GM23248 (cell line): ENCODE measurements around the genes INAFM1, DHX34, KPTN and ZNF541.

DNA sequence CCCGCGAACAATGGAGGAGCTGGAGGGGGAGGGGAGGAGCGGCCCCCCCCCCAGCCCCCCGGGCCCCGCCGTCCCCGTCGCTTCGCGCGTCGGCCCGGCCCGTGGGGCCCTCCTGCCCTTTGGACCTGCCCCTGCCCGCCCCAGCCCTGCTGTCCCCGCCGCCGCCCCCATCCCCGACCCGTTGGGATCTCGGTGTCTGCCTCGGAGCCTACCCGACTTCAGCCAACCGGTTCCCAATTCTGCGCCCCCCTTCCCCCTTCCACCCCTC, 439 bp downstream of the ARHGAP35 start:
- RAMPAGE, long total RNA = no peak

DNA sequence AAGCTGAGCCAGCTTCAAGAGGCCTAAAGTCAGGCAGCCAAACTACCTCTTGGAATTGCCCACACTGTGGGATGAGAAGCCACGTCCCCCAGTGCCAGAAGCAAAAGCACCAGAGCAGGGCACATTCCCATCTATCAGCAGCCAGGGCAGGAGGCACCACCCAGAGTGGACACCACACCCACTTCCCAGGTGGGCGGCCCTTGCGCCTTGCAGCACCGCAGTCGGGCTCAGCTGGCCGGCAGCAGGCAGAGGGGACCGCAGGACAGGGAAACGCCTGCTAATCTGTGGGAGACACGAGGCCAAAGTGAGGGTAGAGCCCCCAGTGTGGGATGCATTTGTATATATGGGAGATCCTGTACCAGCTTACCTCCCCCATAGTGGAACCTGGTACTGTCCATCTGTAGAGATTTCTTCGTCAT, 31.1 kb upstream of the NPAS1 start:
- RAMPAGE, long total RNA = no peak

DNA sequence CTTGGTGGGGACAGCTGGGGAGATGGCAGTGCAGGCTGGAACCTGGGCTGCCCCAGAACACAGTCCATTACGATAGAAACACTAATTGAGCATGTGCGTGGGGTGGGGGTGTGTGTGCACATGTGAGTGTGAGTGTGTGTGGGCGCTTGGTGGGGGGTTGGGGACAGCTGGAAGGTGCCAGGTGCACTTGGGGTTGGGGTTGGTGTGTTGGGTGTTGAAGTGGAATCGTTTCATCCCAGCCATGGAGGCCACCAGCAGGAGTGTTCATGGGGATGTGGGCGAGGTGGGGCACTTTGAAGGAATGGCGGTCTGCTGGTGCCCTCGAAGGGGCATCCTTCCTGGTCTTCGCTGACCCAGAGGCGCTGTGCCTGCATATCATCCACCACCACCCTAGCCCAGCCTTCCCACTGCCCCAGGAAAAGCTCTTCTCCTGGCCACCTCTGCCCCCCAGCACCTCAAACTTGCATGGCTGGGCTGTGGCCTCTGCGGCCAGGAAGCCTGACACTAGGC, 18.0 kb upstream of the NPAS1 start:
- RAMPAGE, long total RNA = no peak

GRCh38 chr19:47079379-47079693, 30.9 kb upstream of the TMEM160 start:
- RAMPAGE, long total RNA = no peak

DNA sequence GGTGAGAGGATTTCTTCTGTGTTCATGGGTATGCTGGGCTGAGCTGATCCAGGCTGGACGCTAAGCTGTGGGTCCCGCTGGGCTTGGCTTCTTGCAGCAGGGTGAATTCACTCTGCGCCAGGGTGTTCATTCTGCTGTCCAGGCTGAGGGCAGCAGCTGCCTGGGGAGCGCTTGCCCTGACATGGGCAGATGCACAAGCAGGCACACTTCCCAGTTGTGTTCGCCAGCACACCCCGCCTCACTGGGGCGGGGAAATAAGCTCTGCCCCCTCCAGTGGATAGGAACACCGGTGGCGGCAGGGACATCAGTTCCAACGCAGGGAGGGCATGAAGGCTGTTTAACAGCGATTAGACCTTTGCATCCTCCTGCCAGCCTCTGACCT, 7.3 kb upstream of the INAFM1 start:
- RAMPAGE, long total RNA = no peak

- RAMPAGE, long total RNA = no peak
Observed at GRCh38 chr19:47274281-47274794, 347 bp upstream of the INAFM1 start.

GRCh38 chr19:47274795-47275115, at the start of gene INAFM1:
Gene INAFM1, plus strand, starts transcription at chr19:47274885.
- RAMPAGE, long total RNA = no peak

- RAMPAGE, long total RNA = no peak
Observed at GRCh38 chr19:47317236-47317723, 7.6 kb downstream of the C5AR1 start.

DNA sequence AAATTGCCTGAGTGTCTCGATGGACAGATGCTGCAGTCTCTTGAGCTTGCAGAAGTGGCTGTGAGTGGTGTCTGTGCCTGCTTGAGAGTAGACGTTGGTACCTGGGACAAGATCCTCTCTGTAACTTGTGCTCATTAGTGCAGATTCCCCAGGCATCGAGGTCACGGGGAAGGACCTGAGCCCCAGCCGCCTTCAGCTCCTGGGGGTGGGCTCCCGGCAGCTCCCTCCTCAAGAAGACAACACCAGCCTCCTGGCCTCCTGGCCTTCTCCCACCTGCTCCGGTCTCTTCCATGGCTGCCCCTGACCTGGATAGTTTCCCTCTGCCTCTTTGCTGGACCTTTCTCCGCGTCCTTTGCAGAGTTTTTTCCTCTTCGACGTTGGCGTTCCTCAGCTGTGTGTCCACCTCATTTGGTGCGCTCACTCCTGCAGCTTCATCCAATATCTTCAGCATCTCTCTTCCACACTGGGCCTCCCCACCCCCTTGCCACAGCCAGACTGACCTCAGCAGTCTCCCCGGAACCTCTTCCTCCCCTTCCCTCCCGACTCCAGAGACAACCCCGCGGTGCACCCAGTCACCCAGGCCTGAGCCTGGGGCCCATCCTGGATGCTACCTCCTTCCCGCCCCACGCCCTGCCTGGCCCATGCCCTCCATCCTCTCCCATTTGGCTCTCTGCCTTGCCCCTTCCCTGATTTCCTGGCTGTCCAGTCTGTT, 8.3 kb upstream of the C5AR2 start:
- RAMPAGE, long total RNA = no peak

GRCh38 chr19:47349151-47350290, at the start of gene DHX34:
Gene DHX34, plus strand, starts transcription at chr19:47349315.
- RAMPAGE, long total RNA = start-site peak on the plus strand at chr19:47349315-47349345, 38 and 53 reads in 2 replicates

GRCh38 chr19:47483446-47484562, at the start of gene KPTN:
Gene KPTN, minus strand, starts transcription at chr19:47484219.
- RAMPAGE, long total RNA = start-site peak on the plus strand at chr19:47484265-47484354, 23 and 5 reads in 2 replicates

DNA sequence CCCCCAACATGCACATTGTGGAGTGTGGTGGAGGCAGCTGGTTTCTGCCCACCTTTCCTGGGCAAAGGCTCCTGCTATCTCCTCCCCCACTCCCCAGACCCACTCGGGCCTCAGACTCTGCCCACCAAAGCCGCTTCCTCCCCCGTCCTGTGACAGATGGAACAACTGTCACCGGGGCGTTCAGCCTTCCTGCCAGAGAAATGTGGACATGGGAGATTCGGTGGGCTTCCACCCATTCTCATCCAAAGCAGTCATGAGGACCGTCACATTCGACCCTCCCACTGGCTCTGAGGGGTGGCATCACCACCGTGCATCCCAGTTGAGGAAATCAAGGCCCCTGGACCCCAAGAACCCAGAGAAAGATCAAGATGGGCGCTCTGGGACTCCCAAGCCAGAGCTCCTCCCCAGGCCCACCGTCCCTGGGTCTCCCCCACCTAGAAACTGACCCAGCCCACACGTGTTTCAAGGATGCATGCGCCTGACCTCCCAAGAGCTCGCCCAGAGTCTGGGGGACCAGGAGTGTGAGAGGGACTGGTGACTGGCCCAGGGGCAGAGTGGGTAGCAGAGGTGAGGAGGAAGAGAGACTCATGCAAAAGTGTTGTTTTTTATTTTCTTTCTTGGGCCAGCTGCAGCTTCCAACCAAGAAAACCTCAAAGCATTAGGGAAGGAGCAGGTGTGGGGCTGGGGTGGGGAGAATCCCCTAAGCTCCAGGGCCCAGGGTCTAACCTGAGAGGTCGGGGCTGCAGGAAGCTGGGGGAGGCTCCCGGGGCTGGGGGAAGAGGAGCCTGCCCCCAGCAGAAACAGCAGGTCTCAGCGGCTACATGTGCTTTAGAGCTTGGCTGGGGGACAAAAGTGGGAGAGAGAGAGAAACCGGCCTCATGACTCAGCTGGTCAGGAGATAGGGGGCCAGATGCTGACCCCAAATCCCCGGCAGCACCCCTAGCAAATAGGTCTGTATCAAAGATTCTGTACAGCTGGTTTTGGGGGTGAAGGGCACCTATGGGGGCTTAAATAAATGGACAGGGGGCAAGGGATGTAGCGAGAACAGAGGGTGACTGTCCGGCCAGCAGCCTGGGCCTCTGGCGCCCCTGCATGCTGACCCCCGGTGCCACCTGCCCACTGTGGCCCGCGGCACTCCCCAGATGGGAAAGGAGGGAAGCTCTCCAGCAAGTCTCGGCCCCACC, 3.4 kb upstream of the KPTN start:
- RAMPAGE, long total RNA = no peak

DNA sequence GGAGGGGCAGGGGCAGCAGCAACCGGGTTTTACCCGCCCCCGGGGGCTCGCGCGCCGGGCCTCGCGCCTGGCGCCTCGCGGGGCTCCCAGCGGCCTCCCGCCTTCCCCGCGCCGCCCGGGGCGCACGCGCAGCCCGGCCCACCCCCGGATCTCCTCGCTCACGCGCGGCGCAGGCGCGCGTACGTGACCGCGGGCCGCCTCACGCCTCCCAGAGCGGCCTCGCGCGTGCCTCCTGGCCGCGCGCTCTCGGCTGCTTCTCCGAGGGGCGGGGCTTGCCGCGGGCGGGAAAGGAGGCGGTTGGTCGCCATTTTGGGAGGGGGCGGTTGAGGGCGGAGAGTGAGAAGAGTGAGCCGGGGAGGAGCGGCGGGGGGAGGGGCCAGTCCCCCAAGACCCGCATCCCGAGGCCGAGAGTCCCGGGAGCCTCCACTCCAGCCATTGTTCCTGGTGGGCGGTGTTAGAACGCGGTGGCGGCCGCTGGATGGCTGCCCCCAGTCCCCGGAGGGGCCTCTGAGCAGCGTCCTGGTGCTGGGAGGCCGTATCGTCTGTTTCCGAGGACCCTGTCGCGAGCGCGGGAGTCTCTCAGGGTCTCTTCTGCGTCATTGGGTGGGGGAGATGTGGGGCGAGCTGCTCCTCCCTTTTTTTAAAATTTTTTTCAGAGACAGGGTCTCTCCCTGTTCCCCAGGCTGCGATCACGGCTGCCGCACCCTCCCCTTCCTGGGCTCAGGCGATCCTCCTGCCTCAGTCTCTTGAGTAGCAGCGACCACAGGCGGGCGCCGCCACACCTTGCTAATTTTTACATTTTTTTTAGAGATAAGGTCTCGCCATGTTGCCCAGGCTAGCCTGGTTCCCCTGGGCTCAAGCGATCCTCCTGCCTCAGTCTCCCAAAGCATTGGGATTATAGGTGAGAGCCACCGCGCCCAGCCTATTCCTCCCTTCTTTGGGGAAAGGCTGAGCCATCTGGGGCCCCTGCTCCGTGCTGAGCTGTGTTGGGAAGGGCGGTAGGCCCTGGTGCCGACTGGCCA, at the start of gene ZNF541:
ZNF541 (minus strand) TSS at position 99 of the 1,022 bp plus-strand sequence.
- RAMPAGE, long total RNA = no peak

- RAMPAGE, long total RNA = no peak
Observed at GRCh38 chr19:47600510-47601172, 8.3 kb upstream of the BICRA start.

- RAMPAGE, long total RNA = no peak
Observed at GRCh38 chr19:47729856-47730580, 15.3 kb upstream of the NOP53 start.

DNA sequence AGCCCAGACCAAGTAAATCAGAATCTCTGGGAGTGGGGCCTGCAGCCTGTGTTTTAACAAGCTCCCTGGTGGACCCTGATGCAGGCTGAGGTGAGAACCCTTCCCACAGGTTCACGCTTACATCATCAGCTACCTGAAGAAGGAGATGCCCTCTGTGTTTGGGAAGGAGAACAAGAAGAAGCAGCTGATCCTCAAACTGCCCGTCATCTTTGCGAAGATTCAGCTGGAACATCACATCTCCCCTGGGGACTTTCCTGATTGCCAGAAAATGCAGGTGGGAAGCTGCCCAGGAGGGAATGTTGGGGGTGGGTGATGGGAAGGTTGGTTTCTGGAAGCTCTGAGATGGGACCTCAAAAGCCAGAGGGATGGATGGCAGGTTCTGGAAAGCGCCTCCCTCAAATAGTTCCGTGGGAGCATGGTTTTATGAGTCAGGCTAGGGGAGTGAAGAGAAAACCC, 9.1 kb upstream of the NOP53 start:
- RAMPAGE, long total RNA = no peak

GRCh38 chr19:47762907-47763463, 15.5 kb upstream of the SELENOW start:
- RAMPAGE, long total RNA = no peak

DNA sequence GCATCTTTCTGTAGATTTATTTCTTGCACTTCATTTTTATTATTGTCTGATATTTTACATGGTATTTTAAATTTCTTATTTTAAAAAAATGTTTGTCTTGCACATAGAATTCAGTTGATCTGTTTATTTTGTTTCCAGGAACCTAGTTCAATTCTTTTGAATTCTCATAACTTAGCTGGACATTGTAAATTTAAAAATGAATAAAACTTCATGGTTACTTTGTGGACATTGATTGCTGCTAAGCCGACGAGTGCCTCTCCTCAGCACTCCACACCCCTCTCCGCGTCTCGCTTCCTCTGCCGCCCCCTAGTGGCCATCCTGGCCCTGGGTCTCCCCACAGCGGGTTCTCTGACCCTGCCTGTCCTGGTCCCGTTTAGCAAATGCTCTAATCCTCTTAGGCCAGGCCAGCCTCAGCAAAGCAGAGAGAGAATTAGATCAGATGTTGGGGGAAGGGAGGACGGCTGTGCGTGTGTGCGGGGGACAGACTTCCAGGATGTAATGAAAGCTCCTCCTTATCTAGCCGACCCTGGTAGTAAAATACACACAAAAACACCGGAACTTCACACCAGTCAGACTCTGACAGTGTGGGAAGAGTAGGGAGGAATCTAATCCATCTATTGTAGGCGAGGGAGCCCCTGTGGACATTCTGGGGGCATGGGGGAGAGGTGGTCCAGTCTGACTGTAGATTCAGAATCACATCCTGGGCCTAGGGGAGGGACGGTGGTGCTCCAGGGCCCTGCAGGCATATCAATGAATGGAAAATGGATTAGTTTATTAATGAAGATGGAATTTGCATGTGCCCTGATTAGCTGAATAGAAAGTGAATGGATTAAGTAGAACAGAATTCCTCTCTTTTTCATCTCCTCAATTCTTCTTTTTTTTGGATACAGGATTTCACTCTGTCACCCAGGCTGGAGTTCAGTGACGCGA, 4.5 kb downstream of the TPRX2 start:
- RAMPAGE, long total RNA = no peak

DNA sequence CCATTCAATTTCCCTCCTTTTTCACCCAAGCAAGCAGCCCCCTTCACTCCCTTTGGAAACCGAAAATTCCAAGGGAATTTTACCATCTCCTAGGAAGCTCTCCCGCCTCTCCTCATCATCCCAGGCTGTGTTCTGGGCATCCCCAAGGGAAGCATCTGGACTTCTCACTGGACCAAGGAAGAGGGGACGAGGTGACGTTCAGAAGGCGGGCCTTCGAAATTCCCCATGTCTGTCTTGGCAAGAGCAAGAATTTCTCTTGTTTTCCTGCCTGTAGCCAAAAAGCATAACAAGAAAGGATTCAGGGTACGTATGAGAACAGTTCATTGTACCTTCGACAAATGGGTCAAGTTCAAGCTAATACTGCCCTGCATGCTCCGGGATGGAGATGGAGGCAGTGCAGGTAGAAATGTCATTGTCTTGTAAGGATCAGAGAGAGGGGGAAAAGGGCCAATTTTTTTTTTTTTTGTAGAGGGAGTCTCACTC, 6.2 kb downstream of the TPRX2 start:
- RAMPAGE, long total RNA = no peak

- RAMPAGE, long total RNA = no peak
Observed at GRCh38 chr19:48123874-48124189, 13.2 kb upstream of the PLA2G4C start.